Metastatic Lung Carcinoma in the Adrenal Gland (tissue), 1 donor: ENCODE measurements around the gene SH3TC2.

DNA sequence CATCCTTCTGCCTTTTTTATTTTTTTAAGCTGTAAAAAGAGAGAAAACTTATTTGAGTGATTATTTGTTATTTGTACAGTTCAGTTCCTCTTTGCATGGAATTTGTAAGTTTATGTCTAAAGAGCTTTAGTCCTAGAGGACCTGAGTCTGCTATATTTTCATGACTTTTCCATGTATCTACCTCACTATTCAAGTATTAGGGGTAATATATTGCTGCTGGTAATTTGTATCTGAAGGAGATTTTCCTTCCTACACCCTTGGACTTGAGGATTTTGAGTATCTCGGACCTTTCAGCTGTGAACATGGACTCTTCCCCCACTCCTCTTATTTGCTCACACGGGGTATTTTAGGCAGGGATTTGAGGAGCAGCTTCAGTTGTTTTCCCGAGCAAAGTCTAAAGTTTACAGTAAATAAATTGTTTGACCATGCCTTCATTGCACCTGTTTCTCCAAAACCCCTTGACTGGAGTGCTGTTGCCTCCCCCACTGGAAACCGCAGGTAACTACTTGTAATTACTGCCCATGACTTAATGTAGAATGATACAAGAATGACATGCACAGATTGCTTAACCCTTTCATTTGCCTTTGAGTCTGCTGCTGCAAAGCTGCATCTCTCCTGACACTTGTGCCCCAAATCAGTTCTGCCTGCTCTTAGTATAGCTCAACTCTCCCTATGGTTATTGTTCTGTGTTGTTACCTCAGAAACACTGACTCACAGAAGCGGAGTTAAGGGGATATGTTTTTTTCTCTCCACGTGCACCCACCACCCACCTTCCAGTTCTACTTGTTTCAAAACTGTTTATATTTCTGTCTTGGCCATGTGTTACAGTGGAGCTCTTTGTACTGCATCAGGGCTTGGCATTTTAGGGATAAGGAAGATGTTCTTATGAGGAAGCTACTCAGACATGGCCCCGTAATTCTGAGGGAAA, 2.0 kb downstream of the ADRB2 start:
- PRO-cap = no peak

GRCh38 chr5:148836618-148837228, 10.3 kb downstream of the ADRB2 start:
- PRO-cap = no peak

- PRO-cap = no peak
Measured at GRCh38 chr5:148912452-148913553, 86.4 kb downstream of the ADRB2 start.

- PRO-cap = no peak
Measured at GRCh38 chr5:148924716-148925263, 98.4 kb downstream of the ADRB2 start.

DNA sequence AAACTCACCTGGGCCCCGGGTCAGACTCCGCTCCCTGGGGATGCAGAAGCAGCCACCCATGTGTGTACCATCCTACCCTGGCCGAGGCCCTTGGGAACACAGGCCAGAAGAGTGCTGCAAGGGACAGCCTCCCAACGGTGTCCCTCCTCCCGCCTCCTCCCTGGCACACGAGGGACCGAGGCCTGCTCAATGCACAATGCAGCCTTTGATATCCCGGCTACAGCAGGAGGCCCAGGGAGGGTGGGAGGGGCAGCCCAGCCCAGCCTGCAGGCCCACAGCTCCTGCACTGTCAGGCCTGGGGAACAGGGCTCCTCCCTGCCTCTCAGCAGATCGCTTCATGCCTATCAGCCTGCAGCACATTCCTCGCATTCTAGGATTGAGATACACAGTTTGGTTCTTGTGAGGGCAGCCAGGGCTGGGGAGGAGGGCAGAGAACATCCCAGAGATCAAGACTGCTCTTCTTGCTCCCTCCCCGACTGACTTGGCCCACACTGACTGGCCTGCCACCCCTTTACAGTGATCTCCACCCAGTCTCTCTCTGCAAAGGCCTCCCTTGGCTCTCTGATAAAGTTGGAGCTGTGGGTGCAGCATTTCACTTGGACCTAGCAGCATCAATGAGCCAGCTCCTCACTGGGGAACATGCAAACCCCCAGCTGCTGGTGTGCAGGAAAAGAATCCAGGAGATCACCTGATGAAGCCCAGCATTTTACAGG, at the start of gene SH3TC2:
TSS of gene SH3TC2 (minus strand) at position 100 of the 713 bp plus-strand sequence.
- PRO-cap = no peak

DNA sequence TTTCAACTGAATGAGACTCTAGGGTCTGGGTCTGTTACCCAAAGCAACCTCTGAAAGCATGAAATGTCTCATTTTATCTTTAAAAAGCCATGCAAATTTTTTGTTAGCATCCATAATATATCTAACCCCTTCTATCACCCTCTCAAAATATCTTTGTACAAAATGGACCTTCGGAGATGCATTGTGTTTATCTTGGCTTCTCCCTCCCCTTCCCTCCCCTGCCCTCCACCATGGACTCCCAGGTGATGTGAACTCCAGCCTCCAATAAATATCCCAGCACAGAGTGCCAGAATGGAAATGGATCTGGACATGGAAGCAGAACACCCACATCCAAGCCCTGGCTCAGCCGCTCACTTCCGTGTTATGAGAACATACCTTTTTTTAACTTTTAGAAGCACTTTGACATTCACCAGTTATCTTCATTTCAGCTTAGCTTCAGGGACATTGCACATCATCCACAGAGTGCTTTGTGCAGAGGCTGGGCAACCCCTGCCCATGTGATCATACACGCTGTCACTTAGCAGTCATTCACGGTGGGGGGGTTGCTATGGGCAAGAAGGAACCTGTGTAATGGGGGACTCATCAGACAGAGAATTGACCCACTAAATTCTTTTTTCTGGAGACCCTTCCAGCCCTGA, 9.1 kb downstream of the AFAP1L1 start:
- PRO-cap = no peak

DNA sequence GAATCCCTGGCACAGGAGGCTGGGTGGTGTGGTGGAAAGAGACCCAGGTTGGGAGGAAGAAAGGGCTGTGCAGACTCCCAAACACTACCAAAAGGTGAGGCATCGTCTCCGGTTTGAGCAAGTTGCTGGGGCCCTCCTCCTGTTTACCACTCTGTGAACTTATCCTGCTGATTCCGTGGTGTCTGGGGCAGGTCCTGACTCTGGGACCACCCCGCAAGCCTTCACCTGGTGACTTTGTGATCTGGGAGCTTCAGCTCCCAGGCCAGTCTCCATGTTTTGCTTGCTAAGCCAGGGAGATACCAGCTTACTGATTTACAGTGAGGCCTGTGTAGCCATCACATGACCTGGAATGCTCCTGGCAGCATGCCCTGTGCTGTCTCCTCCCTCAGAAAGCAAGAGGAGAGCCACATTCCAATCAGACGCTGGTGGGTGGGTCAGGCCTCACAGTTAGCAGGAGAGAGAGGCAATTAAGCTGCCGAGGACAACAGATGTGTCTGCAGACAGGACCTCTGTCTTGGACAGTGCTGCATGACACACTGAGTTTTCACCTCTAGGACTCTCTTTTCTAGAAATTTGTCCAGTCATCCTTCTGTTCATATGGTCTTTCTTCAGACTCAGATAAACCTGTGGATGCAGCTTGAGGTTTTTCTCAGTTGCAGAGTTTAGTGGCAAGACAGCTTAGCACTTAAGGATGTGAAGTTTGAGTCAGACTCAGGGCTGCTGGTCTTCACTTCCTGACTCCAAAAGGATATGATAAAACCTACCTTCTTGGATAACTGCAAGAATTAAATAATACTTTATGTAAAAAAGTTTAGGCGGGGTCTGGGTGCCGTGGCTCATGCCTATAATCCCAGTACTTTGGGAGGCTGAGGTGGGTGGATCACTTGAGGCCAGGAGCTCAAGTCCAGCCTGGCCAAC, 24.4 kb upstream of the GRPEL2 start:
- PRO-cap = no peak

- PRO-cap = no peak
Measured at GRCh38 chr5:149372246-149372522, 6.9 kb downstream of the IL17B start.

DNA sequence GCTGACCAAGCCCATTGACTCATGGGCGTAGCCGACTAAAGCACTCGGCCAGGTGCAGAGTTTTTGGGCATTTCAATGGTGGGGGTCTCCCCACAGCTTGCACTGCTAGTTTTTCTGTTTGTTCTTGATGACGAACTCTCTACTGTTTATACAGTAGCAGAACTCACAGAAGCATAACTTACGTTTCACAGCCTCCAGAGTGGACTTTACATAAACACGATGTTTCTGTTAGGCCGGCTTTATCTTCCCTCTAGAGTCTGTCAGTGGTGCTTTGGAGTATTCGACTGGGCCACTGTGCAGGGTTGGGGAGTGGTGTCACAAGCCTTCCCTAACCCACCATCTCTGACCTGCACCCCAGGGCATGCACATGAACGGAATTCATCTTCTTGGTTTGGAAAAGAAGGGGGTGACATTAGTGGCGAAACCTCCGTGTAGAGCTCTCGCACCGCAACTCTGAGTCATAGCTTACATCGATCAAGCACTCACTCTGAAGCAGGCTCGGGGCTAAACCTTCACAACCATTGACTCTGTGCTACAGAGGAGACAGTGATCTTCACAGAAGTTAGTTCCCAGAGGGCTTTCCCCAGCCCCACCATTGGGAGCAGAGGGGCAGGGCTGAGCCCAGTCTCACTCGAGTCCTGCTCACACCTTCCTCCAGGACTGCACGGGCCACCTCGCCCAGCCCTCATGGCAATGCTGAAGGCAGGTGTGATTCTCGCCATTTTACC, 25.5 kb upstream of the IL17B start:
- PRO-cap = no peak

DNA sequence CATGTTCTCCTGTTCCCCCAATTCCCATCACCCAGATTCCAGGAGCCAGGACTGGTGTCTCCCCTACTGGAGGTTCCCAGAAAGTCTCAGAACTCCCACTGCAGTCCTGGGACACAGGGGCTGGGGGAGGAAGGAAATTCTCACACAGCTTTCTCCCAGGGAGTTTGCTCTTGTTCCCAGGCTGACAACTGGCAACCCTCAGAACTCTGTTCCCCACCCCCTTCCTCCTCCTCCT, 27.1 kb upstream of the IL17B start:
- PRO-cap = no peak

DNA sequence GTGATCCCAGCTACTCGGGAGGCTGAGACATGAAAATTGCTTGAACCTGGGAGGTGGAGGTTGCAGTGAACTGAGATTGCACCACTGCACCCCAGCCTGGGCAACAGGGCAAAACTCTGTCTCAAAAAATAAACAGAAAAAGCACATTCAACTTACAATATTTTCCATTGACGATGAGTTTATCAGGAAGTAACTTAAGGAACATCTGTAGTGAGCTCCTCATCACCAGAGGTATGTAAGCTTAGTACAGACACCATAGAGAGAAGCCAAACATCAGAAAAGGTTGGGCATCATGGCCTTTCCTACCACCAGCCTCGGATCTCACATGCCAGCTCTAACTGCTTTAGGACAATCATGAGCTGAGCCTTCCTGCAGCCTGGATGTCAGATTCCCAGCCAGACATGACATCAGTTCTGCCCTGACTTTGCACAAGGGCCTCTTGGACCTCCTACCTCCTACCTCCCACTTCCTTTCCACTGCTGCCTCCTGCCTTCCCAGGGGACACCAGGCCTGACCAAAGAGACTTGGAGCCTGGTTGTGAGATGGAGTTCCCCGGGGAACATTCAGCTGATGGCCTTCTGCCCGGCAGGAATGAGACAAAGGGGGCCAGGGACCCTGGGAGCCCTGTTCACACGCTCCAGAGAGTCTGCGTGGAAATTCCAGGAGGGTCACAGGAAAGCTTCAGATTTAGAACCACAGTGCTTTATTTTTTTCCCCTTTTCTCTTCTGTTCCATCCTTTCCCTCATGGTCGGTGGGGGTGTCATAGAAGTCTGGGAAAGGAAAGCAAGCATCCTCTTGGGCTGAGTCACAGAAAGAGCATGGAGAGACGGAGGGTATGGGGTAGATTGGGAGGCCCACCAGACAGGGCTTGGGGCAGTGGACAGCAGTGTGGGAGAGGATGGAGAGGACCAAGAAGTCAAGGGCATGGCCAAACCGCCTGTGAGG, 35.3 kb upstream of the IL17B start:
- PRO-cap = no peak

DNA sequence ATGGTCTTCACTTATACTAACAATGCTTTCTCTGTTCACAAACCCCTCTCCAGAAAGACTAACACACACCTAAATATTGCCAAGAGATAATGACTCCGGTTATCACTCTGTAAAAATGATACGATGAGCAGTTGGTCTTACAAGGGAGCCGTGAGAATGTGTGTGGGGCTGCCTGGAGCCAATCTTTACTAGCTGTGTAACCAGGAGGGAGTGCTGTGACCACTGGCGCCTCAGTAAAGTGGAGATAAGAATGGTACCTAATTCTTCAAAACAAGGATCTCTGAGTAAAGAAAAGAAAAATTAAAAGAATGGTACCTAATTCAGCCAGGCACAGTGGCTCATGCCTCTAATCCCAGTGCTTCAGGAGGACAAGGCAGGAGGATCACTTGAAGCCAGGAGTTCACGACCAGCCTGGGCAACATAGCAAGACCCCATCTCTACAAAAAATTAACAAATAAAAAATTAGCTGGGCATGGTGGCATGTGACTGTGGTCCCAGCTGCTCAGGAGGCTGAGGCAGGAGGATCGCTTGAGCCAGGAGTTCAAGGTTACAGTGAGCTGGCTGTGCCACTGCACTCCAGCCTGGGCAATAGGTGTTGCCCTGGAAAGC, 40.0 kb upstream of the IL17B start:
- PRO-cap = no peak

- PRO-cap = no peak
Measured at GRCh38 chr5:149488567-149489726, 62.3 kb downstream of the CSNK1A1 start.

DNA sequence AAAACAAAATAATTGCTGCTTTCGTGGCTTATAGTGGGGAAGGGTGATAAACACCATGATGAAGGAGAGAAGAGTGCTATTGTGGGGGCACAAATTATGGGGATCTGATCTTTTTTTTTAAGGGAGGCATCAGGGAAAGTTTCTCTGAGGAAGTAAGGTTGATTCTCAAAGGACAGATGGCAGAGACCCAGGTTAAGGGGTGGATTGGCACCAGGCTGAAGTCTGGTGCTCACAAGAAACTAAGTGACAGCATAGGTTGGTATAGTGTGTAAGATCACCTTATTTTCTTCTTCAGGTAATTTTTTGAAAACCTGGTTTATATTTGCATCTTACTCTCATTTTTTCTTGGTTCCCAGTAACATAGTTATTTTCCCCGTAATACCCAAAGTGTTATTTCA, 18.0 kb downstream of the CSNK1A1 start:
- PRO-cap = no peak

DNA sequence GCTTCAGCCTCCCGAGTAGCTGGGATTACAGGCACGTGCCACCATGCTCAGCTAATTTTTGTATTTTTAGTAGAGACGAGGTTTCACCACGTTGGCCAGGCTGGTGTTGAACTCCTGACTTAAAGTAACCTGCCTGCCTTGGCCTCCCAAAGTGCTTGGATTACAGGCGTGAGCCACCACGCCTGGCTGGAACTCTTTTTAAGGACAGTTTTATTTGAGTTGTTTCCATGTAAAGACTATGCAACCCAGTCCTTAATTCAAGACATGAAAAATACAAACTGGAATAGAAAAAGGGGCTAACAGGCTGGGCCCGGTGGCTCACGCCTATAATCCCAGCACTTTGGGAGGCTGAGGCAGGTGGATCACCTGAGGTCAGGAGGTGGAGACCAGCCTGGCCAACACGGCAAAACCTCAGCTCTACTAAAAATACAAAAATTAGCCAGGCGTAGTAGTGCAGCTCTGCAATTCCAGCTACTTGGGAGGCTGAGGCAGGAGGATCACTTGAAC, 3.2 kb downstream of the CSNK1A1 start:
- PRO-cap = no peak

DNA sequence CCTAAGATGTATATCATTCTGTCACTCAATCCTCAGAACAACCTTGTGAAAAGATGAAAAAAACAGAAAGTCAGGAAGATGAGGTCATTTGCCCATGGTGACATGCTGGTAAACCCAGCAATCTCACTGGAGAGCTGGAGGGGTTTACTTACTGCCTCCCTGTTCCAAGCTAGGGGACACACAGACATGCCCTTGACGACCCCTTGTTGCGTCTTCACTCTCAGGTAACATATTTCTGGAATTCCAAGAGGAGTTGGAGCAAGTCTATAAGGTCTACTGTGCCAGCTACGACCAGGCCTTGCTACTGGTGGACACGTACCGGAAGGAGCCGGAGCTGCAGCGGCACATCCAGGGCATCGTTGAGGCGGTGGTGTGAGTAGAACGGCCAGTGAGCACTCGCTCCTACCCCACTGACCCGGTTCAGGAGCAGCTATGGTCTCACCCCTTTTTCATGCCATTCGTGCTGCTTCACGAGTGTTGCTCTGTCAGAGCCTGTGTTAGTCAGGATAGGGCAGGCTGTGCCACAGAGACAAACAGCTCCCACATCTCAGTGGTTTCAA, 28.1 kb downstream of the ARHGEF37 start:
- PRO-cap = no peak

GRCh38 chr5:149675483-149676527, 54.3 kb upstream of the PPARGC1B start:
- PRO-cap = no peak

GRCh38 chr5:149693852-149694500, 36.1 kb upstream of the PPARGC1B start:
- PRO-cap = no peak

GRCh38 chr5:149805733-149806201, 75.7 kb downstream of the PPARGC1B start:
- PRO-cap = no peak

- PRO-cap = unidirectional peak, minus-strand start at chr5:149932882; unidirectional peak, minus-strand start at chr5:149932944
Measured at GRCh38 chr5:149932787-149933084, 11.9 kb downstream of the PDE6A start.